HT1080 (cell line): ENCODE measurements around the gene VAMP3.

DNA sequence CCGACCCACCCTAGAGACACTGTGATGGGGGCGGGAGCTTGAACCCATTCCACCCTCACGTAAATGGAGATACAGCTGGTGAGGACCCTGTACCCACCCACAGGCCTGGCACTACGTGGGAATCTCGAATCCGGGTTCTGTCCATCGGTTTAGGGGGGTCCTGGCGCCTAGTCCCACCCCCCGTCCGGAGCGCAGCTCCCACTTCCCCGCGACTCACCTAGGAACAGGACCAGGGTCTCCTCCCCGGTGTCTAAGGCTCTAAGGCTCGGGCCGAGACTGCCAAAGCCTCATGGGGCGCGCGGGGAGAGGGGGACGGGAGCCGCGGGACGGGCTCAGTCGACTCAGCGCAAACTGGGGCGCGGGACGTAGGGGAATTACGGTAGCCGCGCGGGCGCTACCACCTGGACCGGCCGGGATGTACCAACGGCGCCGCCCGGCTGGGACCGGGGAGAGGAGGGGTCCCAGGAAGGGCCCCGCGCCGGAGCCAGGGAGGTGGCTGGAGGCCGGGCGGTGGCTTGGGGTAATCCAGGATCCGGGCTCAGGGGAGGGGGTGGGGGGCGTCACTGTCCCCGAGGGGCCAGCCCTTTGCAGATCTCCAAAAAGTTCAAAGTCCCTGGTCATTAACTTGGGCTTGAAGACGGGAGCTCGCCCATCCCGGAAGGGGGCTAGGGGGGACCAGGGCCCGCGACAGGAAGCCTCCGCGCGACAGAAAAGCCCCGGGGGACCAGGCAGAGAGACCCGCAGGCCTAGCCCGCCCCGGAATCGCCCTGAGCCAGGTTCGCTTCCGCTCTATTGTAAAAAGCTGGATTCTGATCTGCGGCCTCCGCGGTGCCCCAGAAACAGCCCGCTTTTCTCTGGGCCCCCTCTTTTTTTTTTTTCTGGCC, 997 bp downstream of the PLEKHG5 start:
RAMPAGE:
- cytosol, long total RNA, result no peak
- long total RNA, result no peak
- nucleus, long total RNA, result no peak

RAMPAGE:
- cytosol, long total RNA, result no peak
- long total RNA, result no peak
- nucleus, long total RNA, result no peak
Observed at GRCh38 chr1:6592729-6594003, 9.5 kb downstream of the KLHL21 start.

DNA sequence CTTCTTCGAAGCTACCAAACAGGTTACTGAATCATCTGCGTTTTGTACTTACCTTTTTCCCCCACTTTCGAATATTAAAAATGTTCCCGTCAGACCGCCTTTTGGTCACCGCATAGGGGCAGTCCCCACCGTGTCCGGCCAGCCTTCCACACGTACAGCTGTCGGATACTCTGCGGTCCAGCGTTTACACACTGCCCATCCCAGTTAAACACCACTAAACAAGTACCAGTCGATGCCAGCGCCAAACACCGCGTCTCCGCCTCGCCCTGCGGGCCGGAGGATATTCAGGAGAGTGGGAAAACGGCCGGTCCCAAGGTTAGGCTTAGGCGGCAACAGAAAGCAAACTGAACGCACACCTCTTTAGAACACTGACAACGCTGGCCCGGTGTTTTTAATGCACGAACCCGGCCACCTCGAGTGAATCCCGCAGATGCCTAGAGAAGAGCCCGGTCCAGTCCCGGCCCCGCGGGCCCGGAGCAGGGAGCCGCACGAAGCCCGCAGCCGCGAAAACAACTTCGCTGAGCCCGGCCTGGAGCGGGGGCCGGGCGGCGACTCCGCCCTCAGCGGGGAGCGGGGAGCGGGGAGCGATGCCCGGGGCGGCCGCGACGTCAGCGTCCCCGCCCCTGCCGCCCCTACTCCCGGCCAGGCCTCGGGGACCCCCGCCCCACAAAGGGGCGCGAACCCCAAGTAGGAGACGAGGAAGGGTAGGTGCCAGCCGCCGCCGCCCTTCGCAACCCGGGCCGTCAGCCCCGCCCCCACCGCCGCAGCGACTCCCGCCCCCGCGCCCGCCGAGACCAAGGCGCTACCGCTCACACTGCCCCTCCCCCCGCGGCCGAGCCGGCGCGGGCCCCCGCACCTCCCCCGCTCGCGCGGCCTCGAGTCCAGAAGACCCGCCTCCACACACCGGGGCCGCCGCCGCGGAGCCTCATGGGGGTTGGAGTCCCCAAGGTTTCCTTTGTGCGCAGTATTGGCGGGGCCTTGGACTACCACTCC, 595 bp upstream of the PHF13 start:
RAMPAGE:
- cytosol, long total RNA, result no peak
- long total RNA, result no peak
- nucleus, long total RNA, result no peak

DNA sequence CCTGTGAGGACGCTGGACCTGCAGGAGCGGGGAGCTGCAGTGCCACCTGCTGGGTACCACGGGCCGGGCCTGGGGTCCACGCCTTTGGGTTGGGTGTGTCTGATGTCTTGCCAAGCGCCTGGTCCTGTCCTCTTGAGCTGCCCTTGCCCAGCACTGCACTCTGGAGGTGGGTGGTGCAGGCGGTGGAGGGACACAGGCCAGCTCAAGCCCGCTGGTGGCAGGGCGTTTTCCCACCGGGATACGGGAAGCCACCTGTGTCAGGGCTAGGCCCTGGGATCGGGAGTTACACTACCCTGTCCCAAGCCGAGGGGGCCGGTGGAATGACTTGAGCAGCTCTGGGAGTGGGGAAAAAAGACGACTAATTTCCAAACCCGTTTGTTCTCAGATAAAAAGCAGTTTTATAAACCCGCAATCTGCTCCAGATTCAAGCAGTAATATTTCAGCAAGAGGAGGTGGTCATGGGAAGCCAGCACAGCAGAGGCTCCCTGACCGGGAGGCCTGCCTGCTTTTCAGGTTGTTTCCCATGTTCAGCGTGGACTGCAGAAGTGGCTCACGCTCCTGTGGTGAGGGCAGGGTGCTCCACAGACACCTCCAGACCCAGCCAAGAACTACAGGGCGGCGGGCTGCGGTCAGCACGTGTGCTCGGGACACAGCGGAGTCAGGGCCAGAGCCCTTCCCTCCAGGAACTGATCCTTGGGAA, 10.2 kb downstream of the THAP3 start:
RAMPAGE:
- cytosol, long total RNA, result no peak
- long total RNA, result no peak
- nucleus, long total RNA, result no peak

DNA sequence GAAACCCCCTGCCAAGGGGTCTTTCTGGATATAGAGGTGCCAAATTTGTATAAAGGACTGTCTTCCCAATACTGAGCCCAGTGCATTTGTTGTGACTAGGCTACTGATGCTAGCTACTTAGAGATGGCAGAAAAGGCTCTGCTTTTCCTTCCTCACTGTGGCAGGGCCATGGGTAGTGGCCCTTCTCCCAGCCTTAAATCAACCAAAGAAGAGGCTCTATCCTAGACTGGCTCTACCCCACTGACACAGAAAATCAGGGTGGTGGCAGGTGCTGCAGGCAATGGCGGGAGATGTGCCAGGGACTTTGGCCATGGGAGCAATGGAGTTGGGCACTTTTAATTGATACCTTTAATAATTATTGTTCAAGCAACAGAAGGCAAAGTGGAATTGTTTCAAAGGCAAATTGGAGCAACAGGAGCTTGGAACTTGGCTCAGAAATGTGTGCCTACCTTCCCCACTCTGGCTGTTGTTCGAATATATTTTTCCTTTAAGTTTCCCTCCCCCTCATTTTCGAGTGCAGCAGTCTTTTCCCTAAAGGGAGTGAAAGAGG, 121.1 kb downstream of the CAMTA1 start:
RAMPAGE:
- cytosol, long total RNA, result no peak
- long total RNA, result no peak
- nucleus, long total RNA, result no peak

RAMPAGE:
- cytosol, long total RNA, result no peak
- long total RNA, result no peak
- nucleus, long total RNA, result no peak
Observed at GRCh38 chr1:7117507-7118184, 332.4 kb downstream of the CAMTA1 start.

DNA sequence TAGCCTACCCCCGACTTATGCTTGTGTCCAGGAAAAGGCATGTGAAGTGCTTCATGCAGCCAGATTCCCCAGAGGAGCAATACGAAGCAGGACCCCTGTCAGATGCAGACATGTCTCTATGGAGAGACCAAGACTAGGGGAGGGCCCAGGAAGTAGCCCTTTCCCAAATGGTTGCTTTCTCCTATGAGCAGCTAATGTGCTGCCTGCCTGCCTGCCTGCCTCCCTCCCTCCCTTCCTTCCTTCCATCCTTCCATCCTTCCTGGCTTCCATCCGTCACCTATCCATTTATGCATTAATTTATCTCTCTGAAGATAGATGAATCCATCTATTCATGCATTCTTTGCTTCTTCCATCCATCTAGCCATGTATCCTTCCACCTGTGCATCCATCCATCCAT, 430.8 kb upstream of the VAMP3 start:
RAMPAGE:
- cytosol, long total RNA, result no peak
- long total RNA, result no peak
- nucleus, long total RNA, result no peak

RAMPAGE:
- cytosol, long total RNA, result no peak
- long total RNA, result no peak
- nucleus, long total RNA, result no peak
Observed at GRCh38 chr1:7367095-7367649, 403.9 kb upstream of the VAMP3 start.

DNA sequence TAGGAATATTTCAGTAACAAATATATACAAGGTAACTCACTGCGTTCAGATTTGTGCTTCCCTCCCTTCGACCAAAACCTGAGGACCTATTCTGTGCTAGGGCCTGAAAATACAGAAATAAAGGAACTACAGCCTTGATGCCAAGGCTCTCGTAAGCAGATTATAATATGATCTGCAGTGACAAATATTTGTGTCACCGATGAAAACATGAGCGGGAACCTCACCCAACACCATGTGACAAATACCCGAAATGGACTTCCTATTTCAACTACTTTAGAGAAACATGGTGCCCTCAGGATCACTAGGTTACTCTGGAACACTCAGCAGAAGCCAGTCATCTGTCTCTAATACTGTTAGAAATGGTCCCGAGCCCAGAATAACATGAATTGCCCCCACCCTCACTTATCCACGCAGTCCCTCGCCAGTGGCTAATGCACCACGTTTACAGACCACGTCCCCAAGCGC, 481 bp upstream of the VAMP3 start:
RAMPAGE:
- cytosol, long total RNA, result no peak
- long total RNA, result no peak
- nucleus, long total RNA, result no peak

DNA sequence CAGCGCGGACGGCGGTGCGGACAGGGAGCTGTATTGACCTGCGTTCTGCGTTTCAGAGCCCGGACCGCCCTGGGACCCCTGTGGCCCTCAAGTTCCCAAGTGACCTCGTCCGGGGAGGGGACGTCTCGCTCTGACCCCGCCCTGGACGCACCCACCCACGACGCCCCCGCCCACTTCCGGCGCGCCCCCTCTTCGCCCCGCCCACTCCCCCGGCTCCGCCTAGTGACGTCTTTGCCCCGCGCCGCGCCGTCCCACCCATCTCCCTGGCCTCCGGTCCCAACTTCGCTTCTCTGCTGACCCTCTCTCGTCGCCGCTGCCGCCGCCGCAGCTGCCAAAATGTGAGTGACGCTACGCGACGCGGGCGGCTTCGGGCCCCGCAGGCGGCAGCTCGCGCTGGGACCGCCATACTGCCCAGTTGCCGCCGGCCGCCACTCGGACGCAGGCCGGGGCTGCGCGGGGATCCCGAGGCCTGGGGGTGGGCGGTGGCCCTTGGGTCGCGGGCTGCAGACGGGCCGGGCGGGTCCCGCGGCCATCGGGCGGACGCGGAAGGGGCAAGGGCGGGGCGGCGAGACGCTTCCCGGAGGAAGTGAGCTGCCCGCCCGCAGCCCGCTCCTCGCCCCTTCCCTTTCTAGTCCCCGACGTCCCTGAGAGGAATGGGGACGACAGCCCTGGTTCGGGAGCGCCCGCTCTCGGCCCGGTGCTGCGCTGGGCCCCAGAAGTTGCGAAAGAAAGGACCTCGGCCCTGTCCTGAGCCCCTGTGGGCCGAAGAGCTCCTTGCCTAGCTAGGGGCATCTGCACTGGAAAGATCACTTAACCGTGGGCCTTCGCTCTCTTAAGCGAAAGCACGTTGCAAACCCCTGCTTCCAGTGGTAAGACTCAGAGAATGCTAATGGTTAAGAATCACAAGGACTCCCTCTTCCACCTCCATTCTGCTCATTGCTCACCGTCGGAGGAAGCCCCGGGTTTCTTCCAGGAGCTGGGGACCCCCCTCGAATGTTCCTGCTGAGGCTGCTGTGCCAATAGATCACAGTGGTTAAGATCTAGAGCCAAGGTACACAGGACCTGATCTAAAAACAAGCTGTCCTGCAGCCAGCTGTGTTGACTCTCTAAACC, at the start of gene VAMP3:
Gene VAMP3, plus strand, starts transcription at position 249 of the 1,113 bp plus-strand sequence.
RAMPAGE:
- cytosol, long total RNA, result start-site peak on the plus strand centred at position 273 of the sequence, 69 bp wide, 290 and 518 reads in 2 replicates
- long total RNA, result start-site peak on the plus strand centred at position 275 of the sequence, 52 bp wide, 84 reads
- nucleus, long total RNA, result no peak

DNA sequence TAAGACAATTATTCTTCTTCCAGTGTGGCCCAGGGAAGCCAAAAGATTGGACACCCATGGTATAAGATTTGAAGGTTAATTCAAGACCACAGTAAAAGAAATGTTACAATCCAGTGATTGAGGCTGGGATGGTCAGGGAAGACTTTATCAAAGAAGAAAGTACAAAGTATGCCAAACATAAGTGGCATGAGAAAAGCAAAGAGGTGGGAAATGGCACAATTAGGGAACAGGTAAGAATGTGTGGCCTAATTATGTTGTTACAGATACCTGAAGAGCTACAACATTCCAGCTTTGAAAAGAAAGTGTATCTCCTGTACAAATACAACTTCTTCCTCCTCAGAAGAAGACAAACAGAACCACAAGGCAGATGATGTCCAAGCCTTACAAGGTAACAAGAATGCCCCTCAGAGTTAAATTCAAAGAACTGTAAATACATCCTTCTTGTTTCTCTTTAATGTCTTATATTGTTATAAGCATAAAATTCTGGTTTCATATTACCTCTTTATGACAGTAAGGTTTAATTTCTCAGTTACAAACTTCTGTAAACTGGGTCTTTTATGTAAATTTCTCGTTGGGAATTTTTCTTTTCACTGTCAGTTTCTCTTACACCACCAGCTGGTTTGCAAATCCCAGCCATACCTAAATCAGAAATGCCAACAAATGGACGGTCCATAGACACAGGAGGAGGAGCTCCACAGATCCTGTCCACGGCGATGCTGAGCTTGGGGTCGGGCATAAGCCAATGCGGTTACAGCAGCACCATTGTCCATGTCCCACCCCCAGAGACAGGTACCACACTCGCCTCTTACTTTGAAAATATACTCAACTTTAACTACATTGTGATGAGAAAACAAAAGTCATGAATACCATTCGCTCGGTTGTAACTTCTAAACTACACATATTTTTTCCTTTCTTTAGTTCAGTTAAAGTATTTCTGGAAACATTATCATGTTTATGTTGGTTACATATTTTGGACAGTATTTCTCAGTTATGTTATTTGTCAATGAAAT, 32.7 kb downstream of the UTS2 start:
RAMPAGE:
- cytosol, long total RNA, result no peak
- long total RNA, result no peak
- nucleus, long total RNA, result no peak

GRCh38 chr1:7938128-7938523, 2.5 kb downstream of the TNFRSF9 start:
RAMPAGE:
- cytosol, long total RNA, result no peak
- long total RNA, result no peak
- nucleus, long total RNA, result no peak

GRCh38 chr1:7962624-7963110, 1.2 kb downstream of the PARK7 start:
RAMPAGE:
- cytosol, long total RNA, result no peak
- long total RNA, result no peak
- nucleus, long total RNA, result no peak

DNA sequence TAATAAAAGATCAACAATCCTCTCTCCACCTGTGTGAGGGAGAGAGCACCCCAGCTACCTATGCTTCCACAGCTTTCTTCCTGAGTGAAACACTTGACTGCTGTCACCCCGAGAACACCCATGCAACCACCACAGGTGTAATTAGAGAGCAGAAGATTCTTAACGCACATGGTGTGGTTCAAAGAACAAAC, 11.8 kb downstream of the ERRFI1 start:
RAMPAGE:
- cytosol, long total RNA, result no peak
- long total RNA, result no peak
- nucleus, long total RNA, result no peak

DNA sequence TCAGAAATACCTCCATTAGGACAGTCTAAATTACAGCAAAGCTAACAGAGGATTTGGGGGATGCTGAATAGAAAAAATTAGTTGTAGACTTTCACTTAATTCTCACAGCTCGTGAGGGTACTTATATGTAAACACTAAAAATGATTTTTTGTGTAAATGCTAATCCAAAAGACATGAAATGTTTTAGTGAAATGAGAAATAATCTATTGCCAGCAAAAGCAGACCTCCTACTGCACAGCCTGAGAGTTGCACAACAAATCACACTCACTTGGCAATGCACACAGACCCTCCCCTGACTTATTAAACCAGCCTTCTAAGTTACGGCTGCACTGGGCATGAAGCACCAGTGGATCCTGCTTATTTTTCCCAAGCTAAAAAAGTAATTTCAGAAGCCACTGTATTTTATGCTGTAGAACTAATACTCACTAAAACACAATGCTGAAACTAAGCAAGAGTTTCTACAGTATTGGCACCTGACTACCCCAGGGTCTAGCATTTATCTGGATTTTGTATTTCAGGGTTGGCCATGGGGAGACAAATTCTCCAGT, 10.3 kb downstream of the ERRFI1 start:
RAMPAGE:
- cytosol, long total RNA, result no peak
- long total RNA, result no peak
- nucleus, long total RNA, result no peak

RAMPAGE:
- cytosol, long total RNA, result no peak
- long total RNA, result no peak
- nucleus, long total RNA, result no peak
Observed at GRCh38 chr1:8025396-8026128, 547 bp downstream of the ERRFI1 start.

GRCh38 chr1:8216672-8217939, 100.8 kb upstream of the SLC45A1 start:
RAMPAGE:
- cytosol, long total RNA, result no peak
- long total RNA, result no peak
- nucleus, long total RNA, result no peak

DNA sequence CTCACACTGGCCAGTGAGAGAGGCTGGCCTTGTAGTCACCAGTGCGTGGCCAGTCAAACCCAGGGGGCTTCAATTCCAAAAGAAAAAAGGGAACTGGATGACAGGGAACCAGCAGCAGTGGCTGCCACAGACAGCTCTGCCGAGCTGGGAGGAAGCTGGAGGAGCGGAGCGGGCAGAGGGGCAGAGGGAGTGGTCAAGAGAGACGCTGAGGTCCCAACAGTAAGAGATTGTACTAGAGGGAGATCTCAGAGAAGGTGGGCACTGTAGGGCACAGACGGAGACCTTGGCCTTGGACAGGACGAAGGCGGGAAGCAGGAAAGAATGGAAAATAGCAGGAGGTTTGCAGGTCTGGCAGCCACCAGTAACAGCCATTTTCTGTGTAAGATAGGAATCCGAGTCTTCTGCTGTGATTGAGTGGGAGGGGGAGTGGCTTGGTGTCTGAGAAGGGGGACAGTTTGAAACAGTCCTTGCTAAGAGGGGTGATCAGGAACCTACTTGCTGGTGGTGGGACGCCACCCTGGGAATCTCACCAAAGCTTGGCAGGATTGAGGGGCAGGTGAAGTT, 35.7 kb upstream of the SLC45A1 start:
RAMPAGE:
- cytosol, long total RNA, result no peak
- long total RNA, result no peak
- nucleus, long total RNA, result no peak

DNA sequence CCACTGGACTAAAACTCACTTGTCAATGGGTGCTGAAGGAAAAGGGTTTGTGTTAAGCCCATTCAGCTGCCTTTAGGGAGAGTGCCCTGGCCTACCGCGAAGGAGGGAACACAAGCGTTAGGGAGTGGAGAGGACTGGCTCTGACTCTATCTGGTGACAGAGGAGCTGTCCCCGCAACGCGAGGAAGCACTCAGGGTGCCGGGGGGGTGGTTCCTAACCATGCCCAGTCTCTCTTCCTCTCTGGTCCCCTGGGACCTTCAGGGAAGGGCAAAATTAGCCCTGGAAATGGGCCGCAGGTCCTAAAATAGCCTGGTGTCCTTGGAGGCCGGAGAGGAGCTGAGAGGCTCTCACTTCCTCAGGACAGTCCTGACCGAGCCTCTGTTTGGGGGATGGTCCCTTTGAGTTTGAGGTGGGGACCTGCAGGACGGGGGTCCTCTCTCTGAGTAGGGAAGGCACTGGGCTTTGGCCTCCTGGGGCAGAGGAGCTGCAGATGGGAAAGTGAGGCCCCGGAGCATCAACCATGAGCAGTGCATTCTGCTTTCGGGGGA, 5.8 kb downstream of the SLC45A1 start:
RAMPAGE:
- cytosol, long total RNA, result no peak
- long total RNA, result no peak
- nucleus, long total RNA, result no peak

GRCh38 chr1:8419036-8419392, 101.1 kb downstream of the SLC45A1 start:
RAMPAGE:
- cytosol, long total RNA, result no peak
- long total RNA, result no peak
- nucleus, long total RNA, result no peak